Caco-2 (cell line): ENCODE data around the genes MRGPRX2, DBX1, SVIP and ANO3.

DNA sequence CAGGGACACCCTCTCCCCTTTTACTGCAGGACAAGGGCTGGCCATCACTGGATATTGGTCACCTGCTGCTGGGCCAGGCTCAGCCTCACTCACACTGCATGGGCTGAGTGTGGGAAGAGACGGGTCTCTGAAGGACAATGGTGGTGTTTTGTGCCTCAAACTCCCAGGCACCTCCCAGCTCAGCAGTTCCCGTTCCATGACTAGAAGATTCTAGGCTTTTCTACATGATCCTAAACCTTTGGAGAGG lies 27.4 kb downstream of the KCNC1 start:
- PRO-cap, result no peak
- RRBS, result no CpG with 5 or more reads among the region's 2 CpGs

- PRO-cap, result no peak
- RRBS, result no CpG with 5 or more reads among the region's 6 CpGs
Observed at GRCh38 chr11:17839367-17839898, 104.9 kb downstream of the KCNC1 start.

GRCh38 chr11:17921680-17922377 lies 91.0 kb downstream of the SERGEF start:
- PRO-cap, result no peak
- RRBS, result no CpG with 5 or more reads among the region's 4 CpGs

GRCh38 chr11:18101227-18101581 lies 4.7 kb downstream of the SAAL1 start:
- PRO-cap, result no peak
- RRBS, result no CpG with 5 or more reads among the region's 6 CpGs

DNA sequence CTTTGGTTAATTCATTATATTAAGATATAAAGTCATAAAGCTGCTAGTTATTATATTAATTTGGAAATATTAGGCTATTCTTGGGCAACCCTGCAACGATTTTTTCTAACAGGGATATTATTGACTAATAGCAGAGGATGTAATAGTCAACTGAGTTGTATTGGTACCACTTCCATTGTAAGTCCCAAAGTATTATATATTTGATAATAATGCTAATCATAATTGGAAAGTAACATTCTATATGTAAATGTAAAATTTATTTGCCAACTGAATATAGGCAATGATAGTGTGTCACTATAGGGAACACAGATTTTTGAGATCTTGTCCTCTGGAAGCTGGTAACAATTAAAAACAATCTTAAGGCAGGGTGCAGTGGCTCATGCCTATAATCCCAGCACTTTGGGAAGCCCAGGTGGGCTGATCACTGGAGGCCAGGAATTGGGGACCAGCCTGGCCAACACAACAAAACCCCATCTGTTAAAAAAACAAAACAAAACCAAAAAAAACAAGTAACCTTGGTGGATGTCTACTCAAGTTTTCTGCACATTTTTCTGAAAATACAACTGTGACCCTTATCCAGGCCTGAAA lies 4.2 kb upstream of the LDHC start:
- PRO-cap, result no peak
- RRBS, result no CpG with 5 or more reads among the region's 1 CpG

- PRO-cap, result no peak
- RRBS, result no CpG with 5 or more reads among the region's 4 CpGs
Observed at GRCh38 chr11:19060442-19060927, at the start of gene MRGPRX2. Gene MRGPRX2 (minus strand): TSS chr11:19060717.

DNA sequence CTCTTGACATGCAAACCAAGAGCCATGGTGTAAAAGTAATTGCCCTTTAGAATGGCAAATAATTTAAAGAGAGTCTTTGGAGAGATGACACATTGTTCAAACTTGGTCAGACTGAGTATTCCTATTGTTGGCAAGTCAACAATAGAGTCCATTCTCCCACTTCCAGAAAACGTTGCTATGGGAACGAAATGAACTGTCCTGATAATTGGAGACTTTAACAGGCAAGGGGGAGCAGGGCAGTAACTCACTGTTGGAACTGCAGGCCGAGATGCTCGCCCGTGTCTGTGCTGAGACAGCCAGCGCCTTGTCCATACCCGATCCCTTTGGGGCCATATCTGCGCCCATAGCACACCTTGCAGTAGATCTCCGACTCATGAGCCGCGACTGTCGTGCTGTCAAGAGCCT lies 13.9 kb downstream of the CSRP3 start:
- PRO-cap, result no peak
- RRBS, result no CpG with 5 or more reads among the region's 12 CpGs

GRCh38 chr11:19344781-19345498 lies 104.2 kb upstream of the E2F8 start:
- PRO-cap, result no peak
- RRBS, result 46% methylated on average over 29 of the region's 40 CpGs

DNA sequence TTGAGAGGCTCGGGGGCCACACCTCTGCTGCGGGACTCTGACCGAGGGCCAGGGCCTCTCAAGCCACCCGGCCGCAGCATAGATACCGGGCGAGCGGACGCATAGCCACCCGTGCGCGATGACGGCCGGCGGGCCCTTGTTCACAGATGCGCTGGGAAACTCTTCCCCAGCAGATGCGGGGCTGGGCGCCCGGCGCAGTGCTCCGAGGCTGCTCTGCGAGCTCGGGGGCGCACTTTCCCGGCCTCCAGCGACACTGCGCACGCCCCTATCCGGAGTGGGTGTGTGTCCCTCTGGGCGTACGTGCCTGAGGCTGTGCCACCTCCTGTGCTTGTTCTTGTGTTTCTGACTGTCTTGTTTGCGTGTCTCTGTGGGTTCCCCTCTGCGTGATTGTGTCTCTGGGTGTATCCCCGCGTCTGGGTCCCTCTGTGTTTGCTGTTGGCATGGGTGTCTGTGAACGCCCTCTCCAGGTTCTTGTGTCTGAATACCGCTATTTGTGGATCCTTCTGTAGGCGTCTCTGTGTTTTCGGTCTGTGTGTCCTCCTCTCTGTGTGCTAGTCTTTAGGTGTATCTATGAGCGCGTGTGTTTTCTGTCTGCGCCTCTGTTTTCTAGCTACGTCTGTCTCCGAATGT lies 104.9 kb upstream of the E2F8 start:
- PRO-cap, result no peak
- RRBS, result 48% methylated on average over 23 of the region's 44 CpGs

- PRO-cap, result no peak
- RRBS, result no CpG with 5 or more reads among the region's 8 CpGs
Observed at GRCh38 chr11:19422326-19422862, 181.6 kb upstream of the E2F8 start.

DNA sequence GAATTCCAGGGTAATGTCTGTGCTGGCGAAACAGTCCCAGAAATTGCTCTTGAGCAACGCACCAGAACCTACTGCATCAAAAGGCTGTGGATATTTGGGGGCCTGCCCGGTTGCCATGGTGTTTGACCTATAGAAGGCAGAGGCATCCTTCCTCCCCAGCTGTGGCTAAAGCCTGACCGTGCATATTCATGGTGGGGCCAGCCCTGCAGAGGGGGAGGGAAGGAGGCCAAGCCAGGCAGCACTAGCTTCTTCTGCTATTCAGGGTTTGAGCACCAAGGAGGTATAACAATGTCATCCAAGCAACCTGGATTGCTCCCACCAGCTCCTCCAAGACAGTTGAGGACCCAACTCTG lies 215.0 kb upstream of the E2F8 start:
- PRO-cap, result no peak
- RRBS, result no CpG with 5 or more reads among the region's 4 CpGs

GRCh38 chr11:19577303-19578566 lies 134.9 kb upstream of the NAV2 start:
- PRO-cap, result no peak
- RRBS, result no CpG with 5 or more reads among the region's 19 CpGs

DNA sequence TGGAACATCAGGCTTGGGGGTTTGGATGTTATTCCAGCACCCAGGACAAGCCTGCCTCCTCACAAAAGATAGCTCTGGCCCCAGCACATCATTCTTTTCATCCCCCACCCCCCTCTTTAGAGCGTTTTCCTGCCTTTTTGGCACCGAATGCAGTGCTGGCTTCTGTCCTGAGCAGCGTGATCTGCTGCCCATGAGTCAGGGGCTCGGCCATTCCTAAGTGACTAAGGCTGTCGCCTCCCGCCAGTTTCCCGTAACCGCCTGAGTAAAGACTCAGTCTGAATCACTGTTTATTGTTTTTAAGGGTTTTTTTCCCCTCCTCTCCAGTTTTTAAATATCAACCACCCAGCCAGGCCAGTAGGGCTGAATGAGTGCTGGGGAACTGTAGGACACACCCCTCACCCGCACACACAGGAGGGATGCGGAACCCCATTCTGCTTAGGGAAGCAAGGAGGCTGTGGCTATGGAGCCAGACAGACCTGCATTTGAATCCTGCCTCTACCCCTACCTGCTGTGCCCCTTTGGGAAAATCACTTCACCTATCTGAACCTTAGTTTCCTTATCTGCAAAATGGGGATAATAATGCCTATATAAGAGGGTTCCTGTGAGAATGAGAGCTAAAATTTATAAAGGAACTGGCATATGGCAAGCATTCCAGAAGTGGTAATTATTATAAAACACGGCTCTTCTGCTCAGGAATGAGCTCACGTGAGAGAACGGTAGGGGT lies 32.4 kb upstream of the NAV2 start:
- PRO-cap, result no peak
- RRBS, result no CpG with 5 or more reads among the region's 13 CpGs

DNA sequence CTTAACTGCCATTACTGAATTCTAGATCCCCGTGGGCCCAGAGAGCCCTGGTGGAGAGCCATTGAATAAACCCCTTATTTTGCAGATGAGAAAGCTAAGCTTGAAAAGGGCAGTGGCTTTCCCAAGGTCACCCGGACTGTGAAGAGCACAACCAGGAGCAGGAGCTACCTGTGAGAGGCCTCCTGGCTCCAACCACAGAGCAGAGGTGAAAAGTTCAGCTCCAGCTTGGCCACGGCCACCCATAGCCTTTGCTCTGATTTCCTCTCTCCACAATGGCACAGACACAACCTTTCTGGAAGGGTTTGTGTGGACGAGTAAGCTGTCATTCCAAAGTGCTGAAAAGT lies 14.3 kb upstream of the NAV2 start:
- PRO-cap, result no peak
- RRBS, result no CpG with 5 or more reads among the region's 4 CpGs

GRCh38 chr11:19760660-19761586 lies 48.3 kb downstream of the NAV2 start:
- PRO-cap, result no peak
- RRBS, result no CpG with 5 or more reads among the region's 5 CpGs

DNA sequence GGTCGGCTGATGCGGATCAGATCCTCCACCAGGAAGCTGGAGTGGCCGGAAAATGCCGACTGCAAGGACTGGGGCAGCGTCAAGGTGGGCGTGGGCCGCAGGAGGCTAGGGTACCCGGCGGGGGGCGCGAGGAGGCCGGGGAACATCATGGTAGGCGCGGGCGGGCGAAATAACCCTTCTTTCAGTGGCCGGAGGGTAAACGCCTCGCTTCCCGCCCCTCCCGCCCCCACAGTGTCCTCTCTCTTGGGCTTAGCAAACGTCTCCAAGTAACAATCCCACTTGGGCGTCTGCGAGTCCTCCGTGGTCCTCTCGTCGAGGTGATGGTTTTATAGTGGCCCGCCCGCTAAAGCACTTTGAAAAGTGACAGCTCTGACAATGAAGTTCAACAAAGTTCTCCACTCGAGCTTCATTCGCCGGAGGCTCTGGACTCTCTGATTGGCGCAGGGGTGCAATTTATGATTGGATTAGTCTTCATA lies at the start of gene DBX1:
Gene DBX1, minus strand, starts transcription at position 300 of the 476 bp plus-strand sequence.
- PRO-cap, result no peak
- RRBS, result 81% methylated on average over 14 of the region's 33 CpGs

- PRO-cap, result no peak
- RRBS, result no CpG with 5 or more reads among the region's 6 CpGs
Observed at GRCh38 chr11:20474267-20475025, 86.9 kb downstream of the PRMT3 start.

GRCh38 chr11:22829105-22830362 lies at the start of gene SVIP:
Gene SVIP (minus strand): TSS chr11:22829801.
- PRO-cap, result bidirectional peak, plus-strand start at chr11:22829412, minus-strand start at chr11:22829309; bidirectional peak, plus-strand start at chr11:22830098, minus-strand start at chr11:22829801
- RRBS, result 4% methylated on average over 15 of the region's 86 CpGs

- PRO-cap, result no peak
- RRBS, result 3% methylated on average over 13 of the region's 34 CpGs
Observed at GRCh38 chr11:26331922-26332523, at the start of gene ANO3. Gene ANO3 (plus strand): TSS chr11:26332130.

GRCh38 chr11:26473910-26474163 lies 98.2 kb downstream of the MUC15 start:
- PRO-cap, result no peak
- RRBS, result no CpG with 5 or more reads among the region's 1 CpG